ENCODE measurements around the gene PSMB3.

GRCh38 chr17:37730063-37730641 lies 14.7 kb downstream of the HNF1B start:
- PRO-cap: no peak

GRCh38 chr17:37746064-37746555 lies 1.3 kb upstream of the HNF1B start:
- PRO-cap: no peak

- PRO-cap: no peak
These were observed 14.4 kb upstream of the HNF1B start for GRCh38 chr17:37759040-37759807.

DNA sequence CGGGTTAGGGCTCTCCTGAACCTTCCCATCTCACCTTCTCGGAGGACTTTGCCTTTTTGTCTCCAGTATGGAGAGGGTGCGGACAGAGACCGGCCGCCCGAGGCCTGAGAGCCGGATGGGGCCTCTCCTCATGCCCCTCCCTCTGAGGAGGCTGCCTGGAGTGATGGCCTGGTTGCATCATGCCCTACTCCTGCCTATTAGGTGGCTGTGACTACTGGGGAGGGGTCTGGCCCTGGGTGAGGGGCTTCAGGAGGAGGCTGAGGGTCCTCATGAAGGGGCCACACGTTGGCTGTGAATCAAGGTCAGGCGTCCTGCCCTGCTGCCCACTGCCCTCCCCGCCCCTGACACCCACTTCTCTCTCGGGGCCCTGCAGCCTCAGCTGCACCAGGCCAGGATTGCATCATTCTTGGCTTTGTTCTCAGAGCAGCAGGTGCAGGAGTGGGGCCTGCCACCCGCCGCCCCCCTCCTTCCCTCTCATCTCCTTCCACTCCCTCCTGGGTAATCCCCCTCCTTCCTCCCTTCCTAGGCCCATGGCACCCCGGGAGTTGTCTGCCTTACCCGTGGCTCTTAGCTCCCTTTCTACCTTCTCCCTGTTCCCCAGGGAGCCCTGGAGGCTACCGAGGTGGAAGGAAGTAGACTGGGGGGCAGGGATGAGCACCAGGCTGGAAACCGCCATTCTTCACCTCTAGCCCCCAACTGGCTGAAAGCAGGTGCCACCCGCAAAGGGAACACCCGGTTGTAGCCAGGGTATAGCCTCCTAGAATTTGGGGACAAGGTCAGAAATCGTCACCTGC lies 12.8 kb upstream of the ARHGAP23 start:
- PRO-cap: bidirectional peak, plus-strand start at position 403 of the sequence, minus-strand start at position 358 of the sequence; bidirectional peak, plus-strand start at position 716 of the sequence, minus-strand start at position 698 of the sequence

DNA sequence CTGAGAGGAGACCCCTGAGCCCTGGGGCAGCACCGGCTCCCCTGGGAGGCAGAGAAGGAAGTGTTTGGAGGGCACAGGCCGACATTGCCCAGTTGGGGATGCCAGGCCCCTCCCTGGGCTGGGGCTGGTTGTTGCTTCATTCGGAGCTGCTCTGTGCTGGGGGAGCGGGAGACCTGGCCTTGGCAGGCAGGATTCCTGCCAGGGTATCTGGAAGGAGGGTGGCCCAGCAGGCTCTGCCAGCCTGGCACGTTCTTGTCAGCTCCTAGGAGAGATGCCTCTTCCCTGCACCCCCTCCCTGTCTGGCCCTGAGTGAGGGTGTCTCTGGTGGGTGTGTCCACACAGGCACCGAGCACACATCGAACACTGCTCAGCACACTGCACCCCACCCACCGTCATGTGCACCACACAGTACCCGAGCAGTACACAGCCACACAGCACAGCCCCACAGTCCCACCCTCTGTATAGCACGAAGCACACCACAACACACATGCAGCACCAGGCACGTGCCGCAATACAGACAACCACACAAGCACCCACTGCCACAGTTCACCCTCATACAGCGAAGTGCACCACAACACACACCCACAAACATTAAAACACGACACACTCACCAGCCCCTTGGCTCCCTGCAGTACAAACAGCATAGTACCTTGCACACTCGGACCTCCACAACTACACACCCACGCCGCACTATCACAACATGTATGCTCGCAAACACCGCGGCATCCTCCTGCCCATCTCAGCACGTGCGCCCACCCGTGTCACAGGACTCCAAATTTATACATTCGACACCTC lies 35.3 kb downstream of the ARHGAP23 start:
- PRO-cap: no peak

DNA sequence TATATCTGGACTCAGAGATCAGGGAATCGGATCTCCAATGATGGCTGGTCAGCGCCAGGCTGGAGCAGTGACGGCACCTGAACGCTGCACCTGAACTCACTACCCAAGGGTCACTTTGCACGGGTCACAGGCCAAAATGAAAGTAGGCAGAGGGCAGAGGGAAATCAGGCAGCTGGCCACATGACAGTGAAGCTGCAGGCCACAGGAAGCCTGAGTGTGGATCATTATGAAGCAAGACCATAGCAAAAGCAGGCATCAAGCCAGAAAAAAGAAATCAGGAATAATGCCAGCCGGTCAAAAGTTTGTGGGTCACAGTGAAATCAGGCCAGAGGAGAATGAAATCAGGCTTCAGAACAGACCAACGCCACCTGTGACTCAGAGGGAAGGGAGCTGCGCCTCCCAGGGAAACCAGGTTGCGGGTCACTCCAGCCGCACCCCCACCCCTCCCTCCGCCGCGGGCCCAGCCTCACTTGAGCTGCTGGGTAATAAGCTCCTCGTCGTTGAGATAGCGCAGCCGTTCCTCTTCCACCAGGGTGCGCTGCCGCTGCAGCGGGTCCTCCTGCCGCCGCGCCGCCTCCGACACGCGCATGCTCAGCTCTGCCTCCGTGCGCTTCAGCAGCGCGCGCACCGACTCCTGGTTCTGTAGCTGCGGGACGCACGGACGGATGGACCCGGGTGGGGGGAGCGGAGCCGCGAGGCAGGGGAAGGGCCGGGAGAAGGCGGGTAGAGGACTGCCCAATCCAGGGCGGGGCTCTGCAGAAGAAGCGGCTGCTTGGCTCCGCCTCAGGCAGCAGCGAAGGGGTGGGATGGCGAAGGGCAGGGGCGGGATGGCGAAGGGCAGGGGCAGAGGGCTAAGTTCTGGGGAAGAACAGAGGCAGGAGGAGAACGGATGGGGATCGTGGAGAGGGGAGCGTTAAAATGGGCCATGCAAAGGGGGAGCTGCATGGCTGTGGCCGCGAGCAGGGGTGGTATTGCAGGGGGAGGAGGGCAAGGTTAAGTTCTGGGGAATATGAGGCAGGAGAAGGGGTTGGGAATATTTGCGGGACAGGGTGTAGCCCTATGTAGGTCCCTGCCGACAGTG lies 47.7 kb downstream of the SRCIN1 start:
- PRO-cap: no peak

GRCh38 chr17:38707488-38708328 lies 2.6 kb downstream of the MLLT6 start:
- PRO-cap: no peak

GRCh38 chr17:38719674-38720739 lies 10.1 kb upstream of the CISD3 start:
- PRO-cap: no peak

- PRO-cap: no peak
These were observed 4.0 kb upstream of the CISD3 start for GRCh38 chr17:38725872-38726738.

DNA sequence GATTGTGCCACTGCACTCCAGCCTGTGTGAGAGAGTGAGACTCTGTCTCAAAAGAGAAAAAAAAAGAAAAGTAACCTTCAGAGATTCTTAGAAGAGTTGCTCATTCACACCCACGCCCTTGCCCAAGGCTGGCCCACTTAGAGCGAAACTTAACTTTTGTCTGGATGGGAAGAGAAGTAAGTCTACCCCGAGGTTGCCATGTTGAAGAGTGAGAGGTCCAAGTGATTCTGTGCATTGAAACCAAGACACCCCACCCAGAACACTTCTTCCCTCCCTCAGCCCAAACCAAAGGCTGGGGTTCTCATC lies 2.4 kb upstream of the CISD3 start:
- PRO-cap: no peak

DNA sequence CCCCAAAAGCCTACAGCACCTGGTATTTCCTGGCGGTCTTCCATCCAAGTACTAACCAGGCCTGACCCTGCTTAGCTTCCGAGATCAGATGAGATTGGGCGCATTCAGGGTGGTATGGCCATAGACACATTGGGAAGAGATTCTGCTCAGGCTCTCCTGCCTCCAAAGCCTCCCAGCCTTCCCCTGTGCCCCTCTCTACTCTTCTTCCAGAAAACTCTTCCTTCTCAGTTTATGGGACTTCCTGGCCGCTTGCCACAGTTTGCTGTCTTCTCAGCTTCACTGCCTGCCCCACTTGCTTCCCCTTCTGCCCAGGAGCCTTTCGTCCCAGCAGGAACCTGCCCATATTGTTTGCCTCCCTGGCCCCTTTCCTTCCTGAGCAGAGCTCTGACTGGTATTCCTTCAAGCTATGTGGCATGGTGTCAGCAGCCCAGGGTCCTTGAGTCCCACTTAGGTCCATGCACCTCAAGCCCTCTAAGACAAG lies 1.7 kb downstream of the CISD3 start:
- PRO-cap: no peak

GRCh38 chr17:38752070-38752895 lies at the start of gene PSMB3:
Gene PSMB3, plus strand, starts transcription at chr17:38752741.
- PRO-cap: unidirectional peak, minus-strand start at chr17:38752282; bidirectional peak, plus-strand start at chr17:38752782, minus-strand start at chr17:38752581

DNA sequence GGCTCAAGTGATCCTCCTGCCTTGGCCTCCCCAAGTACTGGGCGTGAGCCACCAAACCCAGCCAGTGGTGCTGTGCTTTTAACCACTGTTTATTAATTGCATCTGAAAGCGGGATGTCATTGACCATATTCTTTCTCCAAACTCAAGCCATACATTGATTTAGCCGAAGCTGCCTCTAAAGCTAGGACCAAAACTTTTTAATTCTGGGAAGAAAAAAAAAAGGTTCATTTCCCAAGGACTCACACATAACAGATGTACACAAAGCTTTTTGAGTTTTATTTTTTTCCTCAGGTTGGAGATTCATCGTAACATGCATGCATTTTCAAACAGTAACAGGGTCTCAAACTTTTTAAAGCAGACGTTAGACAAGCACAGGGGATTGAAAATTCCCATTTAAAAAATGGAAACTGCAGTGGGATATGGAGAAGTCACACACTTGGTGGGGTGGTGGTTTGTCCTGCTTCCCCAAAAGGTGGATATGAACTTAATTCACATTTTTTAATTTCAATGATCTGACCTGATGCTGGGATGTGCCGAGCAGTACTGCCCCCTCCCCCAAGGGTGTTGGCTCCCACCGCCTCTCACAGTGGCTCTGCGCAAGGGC lies 13.0 kb downstream of the PSMB3 start:
- PRO-cap: no peak

DNA sequence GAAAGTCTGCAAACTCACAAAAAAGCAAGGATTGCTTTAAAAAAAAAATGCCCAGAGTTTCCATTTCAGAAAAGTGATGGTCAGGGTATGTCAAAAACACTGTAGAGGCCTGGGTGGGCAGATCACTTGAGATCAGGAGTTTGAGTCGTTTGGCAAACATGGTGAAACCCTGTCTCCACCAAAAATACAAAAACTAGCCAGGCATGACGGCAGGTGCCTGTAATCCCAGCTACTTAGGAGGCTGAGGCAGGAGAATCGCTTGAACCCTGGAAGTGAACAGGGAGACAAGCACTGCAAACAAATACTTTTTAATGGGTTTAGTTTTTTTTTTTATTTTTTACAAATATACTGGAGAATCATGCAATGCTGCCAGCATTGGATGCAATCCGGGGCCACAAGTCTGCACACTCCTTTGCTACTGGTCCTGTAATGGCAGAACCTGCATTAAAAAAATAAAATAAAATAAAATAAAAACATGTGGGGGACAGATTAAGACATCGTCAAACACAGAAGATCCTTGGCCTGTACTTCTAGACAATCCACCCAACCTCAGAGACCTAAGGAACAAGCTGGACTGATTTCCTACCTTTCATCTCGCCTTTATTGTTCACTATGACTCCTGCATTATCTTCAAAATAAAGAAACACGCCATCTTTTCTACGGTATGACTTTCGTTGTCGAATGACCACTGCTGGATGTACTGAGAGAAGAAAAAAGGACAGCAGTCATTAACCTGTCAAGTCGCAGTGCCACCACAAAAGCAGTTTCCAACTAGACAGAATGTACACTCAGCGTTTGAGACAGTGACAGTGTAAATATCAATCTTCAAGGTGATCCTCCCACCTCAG lies 3.5 kb downstream of the RPL23 start:
- PRO-cap: no peak

- PRO-cap: no peak
These were observed 33.7 kb downstream of the LASP1 start for GRCh38 chr17:38903441-38903989.

DNA sequence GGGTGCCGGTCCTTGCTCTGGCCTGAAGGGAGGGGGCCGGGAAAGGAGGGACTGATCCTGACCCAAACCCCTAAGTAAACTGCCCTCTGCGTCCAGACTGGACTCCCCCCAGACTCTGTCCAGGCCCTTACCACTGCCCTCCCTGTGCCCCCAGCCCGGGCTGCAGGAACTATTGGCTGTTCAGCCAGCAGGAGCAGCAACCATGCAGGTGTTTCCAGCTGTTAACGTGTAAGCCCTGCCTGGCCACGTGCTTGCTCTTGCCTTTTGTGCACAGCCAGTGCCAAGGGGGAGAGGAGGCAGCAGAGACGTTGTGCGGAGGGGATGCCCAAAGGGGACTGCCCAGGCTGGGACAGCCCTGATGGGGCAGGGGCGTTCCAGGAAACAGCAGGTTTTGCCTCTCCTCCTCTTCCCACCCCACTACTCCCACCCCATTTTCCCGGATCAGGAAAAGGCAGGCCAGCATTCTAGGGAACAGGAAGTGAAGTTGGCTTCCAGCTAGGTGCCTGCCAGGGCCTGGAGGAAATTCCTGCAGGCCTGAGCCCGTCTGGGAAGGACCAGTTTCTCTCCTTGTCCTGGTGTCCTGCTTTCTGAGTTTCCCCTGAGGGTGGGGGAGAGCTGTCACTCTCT lies 38.8 kb downstream of the LASP1 start:
- PRO-cap: bidirectional peak, plus-strand start at position 267 of the sequence, minus-strand start at position 174 of the sequence

DNA sequence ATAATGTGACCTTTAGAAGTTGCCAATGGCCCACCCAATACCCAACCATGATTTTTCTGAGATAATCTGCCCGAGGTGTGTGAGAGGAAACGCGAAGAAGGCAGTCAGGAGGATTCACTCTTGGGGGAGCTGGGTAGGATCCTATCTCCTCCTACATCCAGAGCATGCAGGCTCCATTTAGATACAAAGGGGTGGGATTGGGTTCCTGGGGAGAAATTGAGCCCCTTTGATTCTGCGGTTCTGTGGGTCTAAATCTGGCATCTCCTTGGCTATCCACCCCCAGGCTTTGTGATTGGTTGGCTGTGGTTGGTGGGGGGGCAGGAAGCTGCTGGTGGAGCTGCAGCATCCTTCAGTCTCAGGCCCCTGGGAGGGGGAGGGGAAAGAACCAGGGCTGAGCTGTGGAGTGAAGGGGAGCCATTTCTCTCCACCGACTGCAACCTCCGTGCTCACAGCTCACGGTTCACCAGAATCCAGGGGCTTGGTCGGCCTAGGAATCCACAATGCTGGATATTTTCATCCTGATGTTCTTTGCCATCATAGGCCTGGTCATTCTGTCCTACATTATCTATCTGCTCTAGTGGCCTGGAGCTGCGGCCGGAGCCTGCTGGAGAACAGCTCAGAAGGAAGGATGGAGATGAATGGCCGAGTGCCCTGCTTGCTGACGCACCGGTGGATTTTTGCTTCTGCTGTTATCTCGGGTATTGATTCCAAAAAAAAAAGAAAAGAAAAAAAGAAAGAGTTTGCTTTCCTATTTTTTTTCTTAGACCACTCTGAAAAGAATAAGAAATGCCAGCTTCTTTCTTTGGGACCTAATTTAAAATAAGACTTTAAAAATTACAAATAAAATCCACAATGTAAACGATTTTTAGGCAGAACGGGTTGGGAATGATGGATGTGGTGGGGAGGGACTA lies 41.8 kb downstream of the FBXO47 start:
- PRO-cap: no peak

DNA sequence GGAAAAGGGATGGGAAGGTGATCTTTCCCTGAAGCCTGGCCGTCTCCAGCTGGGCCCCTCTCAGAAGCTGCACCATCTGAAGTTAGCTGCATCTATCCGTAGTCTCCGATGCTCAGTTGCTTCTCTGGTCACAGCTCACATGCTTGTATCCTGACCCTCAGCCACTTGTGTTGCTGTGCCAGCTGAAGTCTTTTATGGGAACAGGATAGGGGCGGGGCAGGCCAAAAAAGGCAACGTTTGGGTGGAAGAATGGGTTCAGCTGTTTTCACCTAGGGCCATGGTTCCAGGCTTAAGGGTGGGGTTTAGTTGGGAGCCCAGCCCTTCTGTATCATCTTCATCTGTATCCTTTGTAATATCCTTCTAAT lies 49.0 kb upstream of the FBXO47 start:
- PRO-cap: no peak

DNA sequence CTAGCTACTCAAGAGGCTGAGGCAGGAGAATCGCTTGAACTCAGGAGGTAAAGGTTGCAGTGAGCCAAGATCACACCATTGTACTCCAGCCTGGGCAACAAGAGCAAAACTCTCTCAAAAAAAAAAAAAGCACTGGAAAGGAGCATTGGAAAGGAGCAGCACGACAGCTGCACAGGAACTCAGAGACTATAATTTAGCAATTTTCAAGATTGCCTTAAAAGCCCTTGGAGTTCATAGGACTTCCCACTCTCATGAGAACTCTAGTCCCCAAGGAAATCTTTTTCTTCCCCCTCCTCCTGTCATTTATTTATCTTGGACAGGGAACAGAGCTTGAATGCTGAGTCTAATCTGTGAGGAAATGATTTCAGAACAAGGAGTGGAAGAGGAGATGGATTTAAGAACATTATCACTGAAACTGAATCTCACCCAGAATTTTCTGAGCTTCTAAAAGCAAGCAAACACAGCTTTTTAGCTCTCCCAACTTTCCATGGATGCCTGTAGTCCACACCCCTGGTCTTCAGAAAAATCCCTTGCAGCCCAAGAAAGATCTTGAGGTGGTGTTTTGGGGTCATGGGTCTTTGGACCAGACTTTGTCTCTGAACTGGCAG lies 68.9 kb downstream of the PLXDC1 start:
- PRO-cap: no peak

DNA sequence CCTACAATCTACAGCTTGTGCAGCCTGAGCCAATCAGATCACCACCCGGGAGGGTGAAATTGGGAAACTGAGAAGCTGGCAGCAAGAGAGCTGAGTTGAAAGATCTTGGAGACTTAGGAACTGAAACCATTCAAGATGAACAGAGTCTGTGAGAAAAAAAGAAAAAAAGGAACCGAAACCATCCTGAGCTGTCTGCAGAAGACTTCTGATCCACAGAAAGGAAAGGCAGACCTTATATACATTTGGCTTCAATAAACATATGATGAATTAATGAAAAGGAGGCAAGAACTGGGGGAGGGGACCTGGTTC lies 32.7 kb downstream of the PLXDC1 start:
- PRO-cap: no peak